ENCODE measurements around a stretch of chr2.

DNA sequence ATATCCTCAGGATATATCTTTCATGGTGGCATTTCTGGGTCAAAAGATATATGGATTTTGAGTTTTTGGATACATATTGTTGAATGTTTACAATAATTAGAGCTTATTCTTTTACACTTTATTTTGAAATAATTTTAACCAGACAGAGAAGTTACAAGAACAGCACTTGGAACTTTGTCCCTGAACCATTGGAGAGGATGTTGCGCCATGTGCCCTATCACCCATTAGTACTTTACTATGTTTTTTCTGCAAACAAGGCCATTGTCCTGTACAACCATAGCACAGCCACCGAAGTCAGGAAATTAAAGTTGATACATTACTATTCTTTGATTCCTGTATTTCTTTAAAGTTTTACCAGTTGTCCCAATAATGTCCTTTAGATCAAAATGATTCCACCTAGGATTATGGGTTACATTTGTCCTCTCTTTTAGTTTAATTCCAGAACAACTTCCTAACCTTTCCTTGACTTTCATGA lies 188.8 kb downstream of the ACKR3 start:
- RAMPAGE, long total RNA = no peak
- RRBS = no CpG with 5 or more reads among the region's 2 CpGs

DNA sequence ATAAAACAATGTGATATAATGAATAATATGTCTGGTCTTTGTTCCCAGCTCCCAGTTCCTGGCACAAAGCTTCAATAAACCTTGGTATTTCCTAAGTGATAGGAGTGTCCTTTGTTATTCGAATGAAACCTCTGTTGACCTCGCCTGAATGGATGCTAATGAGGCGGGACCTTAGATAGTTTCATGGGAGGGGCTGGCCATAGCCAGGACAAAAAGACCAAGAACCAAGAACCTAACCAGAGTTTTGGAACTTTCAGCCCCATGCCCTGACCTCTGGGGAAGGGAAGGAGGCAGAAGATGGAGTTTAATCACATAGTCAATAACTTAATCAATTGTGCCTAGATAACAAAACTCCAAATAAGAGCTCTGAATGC lies 257.6 kb upstream of the COPS8 start:
- RAMPAGE, long total RNA = no peak
- RRBS = no CpG with 5 or more reads among the region's 3 CpGs

DNA sequence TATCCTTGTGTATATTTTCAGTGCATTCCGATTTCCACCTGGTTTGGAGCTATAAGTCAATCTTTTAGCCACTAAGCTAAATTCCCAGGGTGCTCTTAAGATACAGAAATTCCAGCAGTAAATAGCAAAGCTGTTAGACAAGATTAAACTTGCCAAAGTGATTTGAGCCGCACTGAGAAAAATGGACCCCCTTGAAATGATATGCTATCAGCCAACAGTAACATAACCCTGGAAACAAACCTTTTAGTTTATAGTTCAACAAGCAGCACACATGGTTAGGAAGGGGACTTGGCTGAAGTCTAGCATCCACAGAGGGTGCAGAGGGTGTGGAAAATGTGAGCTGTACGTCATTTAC lies 99.9 kb upstream of the COPS8 start:
- RAMPAGE, long total RNA = no peak
- RRBS = no CpG with 5 or more reads among the region's 3 CpGs

GRCh38 chr2:237122331-237122693 lies 36.6 kb downstream of the COPS8 start:
- RAMPAGE, long total RNA = no peak
- RRBS = no CpG with 5 or more reads among the region's 5 CpGs

DNA sequence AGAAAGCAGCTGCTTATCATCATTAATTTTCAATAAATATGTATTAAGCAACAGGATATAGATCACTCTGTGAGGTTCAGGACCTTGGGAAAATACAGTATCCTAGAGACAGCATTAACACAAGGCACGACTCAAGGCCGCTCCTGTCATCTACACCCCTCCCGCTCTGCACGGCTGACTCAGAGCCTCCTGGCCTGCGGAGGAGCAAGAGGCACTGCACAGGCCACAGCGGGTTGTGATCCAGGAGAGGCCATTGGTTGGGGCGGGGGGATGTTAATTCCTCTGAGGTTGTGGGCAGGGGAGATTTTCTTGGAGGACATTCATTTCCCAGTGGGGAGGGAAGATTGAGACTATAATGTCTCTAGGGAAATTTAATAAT lies 128.0 kb downstream of the COPS8 start:
- RAMPAGE, long total RNA = no peak
- RRBS = no CpG with 5 or more reads among the region's 7 CpGs

DNA sequence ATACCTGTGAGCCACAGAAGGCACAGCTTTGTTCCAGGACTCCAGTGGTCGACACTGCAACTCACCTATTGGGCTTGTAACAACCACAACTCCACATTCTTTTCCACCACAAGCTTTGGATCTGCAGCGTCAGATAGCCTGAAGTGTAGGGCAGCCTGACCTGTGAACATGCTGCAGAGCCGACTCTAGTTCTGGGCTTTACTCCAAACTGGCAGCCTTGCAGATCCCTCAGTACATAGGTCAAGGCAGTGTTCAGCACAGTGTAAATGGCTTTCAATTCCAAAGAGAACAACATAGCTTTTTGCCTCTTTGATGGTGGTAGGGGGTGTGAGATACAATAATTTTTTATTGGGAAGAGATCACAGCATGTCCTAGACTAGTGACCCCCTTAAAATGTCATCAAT lies 149.7 kb downstream of the COPS8 start:
- RAMPAGE, long total RNA = no peak
- RRBS = no CpG with 5 or more reads among the region's 3 CpGs

DNA sequence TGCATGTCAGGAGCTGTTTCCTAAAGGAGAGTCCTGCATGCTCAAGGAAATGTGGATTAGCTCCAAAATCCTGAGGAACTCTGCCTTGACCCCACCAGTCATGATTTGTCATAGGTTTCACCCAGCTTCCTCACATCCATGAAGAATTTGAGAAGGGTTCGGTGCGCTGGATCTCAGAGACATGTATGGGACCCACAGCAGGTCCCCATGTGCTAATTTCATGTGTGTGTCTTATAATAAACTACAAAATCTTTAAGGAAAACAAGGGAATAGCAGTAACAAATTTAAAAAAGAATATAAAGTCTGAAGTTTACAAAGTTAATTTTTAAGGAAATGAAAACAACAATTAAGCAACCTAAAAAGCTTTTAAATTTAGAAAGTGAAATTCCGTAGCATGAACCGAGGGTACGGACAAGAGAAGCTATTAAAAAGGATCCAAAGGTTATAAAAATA lies 107.1 kb downstream of the COL6A3 start:
- RAMPAGE, long total RNA = no peak
- RRBS = no CpG with 5 or more reads among the region's 5 CpGs

DNA sequence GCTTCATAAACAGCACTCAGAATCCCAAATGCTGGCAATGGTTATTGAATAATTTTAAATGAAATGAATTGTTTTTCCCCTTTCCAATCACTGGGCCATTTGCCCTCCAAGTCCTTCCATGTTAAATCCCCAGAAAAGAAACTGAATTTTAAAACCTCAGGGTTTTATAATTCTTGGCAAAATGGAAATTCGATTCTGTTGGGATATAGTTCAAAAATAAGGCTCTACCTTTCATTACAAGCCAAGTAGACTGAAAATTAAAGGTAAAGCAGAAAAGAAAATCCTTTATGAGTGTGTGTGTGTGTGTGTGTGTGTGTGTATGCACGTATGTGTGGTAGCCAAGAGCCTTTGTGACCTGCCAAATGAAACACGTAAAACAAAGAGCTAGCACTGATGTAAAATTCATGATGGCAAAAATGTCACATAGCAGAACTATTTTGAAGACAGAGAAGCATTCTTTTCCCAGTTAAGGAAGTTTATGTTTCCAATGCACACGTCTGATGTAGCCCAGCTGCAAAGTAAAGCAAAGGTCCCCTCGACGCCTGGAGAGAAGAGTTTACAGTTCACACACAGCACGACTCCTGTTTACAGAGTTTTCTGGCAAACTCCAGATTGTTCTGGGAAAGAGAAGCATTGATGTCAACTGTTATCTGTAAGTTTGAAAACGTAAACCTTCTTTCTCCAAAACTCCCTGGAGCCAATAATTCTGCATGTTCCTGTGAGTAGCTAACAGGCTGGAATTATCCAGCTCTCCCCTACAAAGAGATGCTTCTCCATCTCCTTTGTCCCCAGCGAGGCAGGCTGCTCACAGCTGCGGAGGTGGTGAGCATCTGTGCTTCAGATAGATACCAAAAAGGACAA lies 87.8 kb downstream of the COL6A3 start:
- RAMPAGE, long total RNA = no peak
- RRBS = no CpG with 5 or more reads among the region's 10 CpGs

- RAMPAGE, long total RNA = no peak
- RRBS = no CpG with 5 or more reads among the region's 10 CpGs
Measured at GRCh38 chr2:237327126-237327729, 86.7 kb downstream of the COL6A3 start.

GRCh38 chr2:237357720-237358144 lies 56.2 kb downstream of the COL6A3 start:
- RAMPAGE, long total RNA = no peak
- RRBS = no CpG with 5 or more reads among the region's 9 CpGs

DNA sequence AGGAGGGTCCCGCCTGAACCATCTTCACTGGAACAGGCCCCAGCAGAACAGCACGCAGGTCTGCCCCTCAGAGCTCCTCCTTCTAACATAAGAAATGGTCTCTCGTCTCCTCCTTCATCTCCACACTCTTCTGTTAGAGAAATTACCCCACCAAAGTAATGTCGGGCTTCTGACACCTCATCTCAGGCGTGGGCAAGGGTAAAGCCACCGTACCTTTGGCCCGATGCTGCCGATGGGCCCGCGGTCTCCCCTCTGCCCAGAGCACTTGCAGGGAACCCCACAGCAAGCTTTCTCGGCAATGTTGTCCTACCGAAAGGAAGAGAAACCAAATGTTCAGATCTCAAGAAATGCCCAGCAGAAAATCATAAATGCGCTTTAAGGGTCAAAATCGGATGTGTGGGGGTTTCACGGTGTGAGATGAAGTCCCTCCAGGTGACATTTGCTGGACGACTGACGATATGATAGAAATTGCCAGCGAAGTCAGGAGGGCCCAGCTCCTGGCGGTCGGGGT lies 52.4 kb downstream of the COL6A3 start:
- RAMPAGE, long total RNA = no peak
- RRBS = no CpG with 5 or more reads among the region's 20 CpGs

GRCh38 chr2:237372165-237372539 lies 41.8 kb downstream of the COL6A3 start:
- RAMPAGE, long total RNA = no peak
- RRBS = 86% methylated on average over 5 of the region's 13 CpGs

- RAMPAGE, long total RNA = no peak
- RRBS = 21% methylated on average over 2 of the region's 29 CpGs
Measured at GRCh38 chr2:237412982-237413933, 706 bp downstream of the COL6A3 start.

- RAMPAGE, long total RNA = no peak
- RRBS = no CpG with 5 or more reads among the region's 11 CpGs
Measured at GRCh38 chr2:237455884-237456619, 31.0 kb upstream of the MLPH start.

- RAMPAGE, long total RNA = no peak
- RRBS = no CpG with 5 or more reads among the region's 9 CpGs
Measured at GRCh38 chr2:237471484-237471927, 15.5 kb upstream of the MLPH start.

- RAMPAGE, long total RNA = no peak
Measured at GRCh38 chr2:237485847-237486185, 1.2 kb upstream of the MLPH start.

- RAMPAGE, long total RNA = no peak
- RRBS = no CpG with 5 or more reads among the region's 23 CpGs
Measured at GRCh38 chr2:237486703-237487006, 396 bp upstream of the MLPH start.

GRCh38 chr2:237550920-237551659 lies 15.3 kb upstream of the PRLH start:
- RAMPAGE, long total RNA = no peak
- RRBS = 73% methylated on average over 3 of the region's 18 CpGs

DNA sequence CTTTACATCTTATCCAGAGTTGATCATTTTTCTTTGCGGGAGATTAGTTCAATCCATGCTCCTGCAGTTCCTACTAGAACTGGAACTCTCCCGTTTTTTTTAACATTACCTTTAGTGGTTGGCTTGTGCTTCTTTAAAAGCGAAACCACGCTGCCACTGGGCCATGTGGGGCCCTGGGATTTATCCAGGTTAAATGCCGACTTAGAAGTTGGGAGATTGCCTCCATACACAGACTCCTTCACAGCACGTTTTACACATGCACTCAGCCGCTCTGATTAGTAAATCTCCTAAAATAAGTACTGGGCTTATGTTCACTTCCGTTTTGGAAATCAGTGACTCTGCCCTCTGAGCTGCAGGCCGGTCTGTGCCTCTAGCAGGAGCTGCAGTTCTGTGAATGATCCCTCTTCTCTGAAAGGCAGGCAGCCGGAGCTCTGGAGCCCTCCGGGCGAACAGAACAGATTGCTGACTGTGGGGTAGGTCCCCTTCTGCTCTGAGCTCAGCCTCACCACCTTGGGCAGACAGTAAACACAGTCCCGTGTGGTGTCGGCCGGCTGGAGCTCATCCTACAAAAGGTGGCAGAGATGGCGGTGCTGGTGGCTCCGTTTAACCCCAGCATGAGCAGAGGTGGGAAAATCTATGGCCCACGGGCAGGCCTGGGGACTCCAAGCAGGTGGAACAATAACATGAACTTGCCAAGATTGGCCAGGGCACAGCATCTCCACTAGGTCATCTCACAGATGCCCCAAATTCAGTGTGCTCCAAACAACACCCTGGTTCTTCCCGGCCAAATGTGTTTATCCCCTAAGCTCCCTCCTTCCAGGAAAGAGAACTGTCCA lies 9.8 kb upstream of the RAB17 start:
- RAMPAGE, long total RNA = no peak
- RRBS = 46% methylated on average over 5 of the region's 19 CpGs

GRCh38 chr2:237725643-237726172 lies 72.9 kb upstream of the RBM44 start:
- RAMPAGE, long total RNA = no peak
- RRBS = no CpG with 5 or more reads among the region's 4 CpGs